SK-N-SH (cell line): ENCODE measurements around a stretch of chr14.

- RRBS = 2% methylated on average over 34 of the region's 81 CpGs
CAGE:
- cytosol, long polyA plus RNA = no peak
- long polyA plus RNA = no peak
- nucleus, long polyA plus RNA = no peak
These were observed 651 bp downstream of the CEP170B start for GRCh38 chr14:104865525-104866312.

DNA sequence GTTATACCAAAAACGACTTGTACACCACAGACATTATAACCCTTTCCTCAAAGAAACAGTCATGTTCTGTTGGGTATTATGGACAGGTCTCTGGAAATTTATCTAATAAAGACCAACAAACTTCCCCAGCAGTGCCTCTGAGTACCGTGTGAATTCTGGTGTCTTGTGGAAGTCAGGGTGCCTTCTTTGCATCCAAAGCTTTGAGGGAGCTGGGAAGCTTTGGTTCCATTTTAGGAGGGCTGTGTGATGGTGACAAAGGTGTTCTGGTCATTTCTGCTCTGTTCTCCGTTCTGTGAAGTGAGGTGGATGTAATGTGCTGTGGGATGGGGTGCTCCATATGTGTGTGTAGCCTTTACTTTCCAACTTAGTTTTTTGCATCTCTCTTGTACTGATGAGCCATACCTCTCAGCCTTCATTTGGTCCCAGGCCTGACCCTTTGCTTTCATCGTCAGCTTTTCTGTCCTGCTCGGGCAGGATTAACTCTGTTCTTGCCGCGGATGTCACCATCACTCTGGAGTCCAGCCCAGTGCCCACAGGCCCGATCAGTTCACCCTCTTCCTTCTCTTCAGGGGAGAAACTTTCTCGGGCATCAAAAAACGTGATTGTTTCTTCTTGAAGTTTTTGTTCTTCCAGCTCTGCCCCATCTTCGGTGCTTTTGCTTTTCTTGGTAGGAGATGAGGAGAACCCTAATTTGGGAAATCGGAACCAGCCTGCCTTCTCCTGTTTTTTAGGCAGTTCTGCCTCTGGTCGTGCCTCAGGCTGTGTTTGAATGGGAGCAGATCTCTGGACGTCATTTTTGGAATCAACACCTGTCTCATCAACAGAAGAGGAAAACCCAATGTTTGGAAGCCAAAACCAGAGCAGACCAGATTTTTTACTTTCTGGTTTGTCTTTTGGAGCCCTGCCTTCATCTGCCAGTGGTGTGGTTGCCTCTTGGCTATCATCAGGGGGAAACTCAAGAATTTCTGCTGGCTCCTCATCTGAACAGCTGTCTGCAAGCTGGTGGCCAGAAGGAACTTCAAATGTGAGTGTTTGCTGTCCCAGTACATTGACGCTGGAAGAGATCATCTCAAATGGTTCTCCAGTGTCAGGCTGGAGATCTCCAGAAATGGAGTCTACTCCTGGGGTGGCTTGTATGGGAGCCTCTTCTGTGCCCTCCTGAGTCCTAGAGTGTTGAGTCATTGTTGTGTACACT, 13.4 kb downstream of the PLD4 start:
- RRBS = no CpG with 5 or more reads among the region's 15 CpGs
CAGE:
- cytosol, long polyA plus RNA = start-site peak on the plus strand centred at position 62 of the sequence, 326 bp wide, 22 and 62 reads in 2 replicates
- long polyA plus RNA = start-site peak on the plus strand centred at position 150 of the sequence, 199 bp wide, 38 and 32 reads in 2 replicates
- nucleus, long polyA plus RNA = start-site peak on the plus strand centred at position 112 of the sequence, 119 bp wide, 32 and 17 reads in 2 replicates

GRCh38 chr14:105025895-105026533, 5.1 kb upstream of the CDCA4 start:
- RRBS = no CpG with 5 or more reads among the region's 10 CpGs
CAGE:
- cytosol, long polyA plus RNA = no peak
- long polyA plus RNA = no peak
- nucleus, long polyA plus RNA = no peak

DNA sequence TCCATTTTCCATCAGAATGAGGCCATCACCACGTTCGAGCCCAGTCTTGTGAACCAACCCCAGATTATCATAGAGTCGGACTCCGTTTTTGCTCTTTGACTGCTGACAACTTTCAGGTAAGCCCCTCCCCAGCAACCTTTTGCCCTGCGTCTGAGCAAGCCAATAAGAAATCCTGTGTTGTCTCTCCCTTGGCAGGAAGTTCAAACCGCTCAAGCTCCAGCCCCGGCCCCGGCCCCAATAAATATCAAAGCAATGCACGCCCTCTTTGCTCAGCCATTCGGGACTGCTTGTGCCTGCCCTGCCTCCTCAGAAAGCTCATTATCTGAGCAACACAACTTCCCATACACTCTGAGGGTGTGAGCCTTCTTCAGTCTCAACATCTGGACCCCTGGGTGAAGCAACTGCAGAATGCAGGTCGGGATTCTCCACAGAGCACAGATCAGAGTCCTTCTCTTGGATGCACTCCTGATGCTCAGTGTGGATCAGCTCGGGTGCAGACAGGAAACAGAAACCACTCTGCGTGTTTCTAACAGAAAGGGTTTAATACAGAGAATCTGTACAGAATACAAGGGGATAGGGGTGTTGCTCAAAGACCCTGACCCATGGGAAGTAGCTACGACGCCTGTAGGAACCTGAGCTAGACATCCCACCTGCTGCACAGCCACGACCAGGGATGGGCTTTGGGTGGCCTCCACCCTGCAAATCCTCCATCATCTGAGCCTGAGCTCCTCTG, 44.1 kb downstream of the JAG2 start:
- RRBS = no CpG with 5 or more reads among the region's 16 CpGs
CAGE:
- cytosol, long polyA plus RNA = no peak
- long polyA plus RNA = no peak
- nucleus, long polyA plus RNA = no peak

- RRBS = no CpG with 5 or more reads among the region's 10 CpGs
CAGE:
- cytosol, long polyA plus RNA = no peak
- long polyA plus RNA = no peak
- nucleus, long polyA plus RNA = no peak
These were observed 12.8 kb upstream of the NUDT14 start for GRCh38 chr14:105193780-105194415.

DNA sequence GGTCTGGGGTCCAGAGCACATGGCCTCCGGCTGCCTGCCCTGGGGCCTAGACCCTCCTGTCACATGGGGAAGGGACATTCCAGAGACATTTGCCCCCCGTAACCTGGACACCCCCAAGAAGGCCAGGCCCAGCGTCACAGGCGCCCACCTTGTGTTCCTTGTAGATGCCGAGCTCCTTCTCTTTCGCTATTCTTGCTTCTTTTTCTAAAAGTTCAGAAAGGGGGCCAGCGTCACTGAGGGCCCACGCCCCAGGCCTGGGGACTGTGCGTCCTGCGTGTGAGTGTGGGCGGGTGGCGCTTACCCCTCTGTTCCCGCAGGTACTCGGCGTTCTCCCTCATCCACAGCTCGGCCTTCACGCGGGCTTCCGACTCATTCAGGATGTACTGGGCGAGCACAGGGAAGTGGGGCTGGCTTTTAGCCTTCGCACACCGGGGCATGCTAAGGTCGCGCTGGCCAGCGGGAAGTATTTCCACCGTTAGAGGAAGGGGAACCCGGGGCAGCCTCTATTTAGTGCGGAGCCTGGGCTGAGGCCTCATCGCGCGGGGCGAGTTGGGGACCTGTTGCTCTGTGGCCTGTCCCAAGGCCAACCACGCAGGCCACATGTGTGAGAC, 29.4 kb upstream of the BTBD6 start:
- RRBS = 94% methylated on average over 6 of the region's 33 CpGs
CAGE:
- cytosol, long polyA plus RNA = no peak
- long polyA plus RNA = no peak
- nucleus, long polyA plus RNA = no peak

DNA sequence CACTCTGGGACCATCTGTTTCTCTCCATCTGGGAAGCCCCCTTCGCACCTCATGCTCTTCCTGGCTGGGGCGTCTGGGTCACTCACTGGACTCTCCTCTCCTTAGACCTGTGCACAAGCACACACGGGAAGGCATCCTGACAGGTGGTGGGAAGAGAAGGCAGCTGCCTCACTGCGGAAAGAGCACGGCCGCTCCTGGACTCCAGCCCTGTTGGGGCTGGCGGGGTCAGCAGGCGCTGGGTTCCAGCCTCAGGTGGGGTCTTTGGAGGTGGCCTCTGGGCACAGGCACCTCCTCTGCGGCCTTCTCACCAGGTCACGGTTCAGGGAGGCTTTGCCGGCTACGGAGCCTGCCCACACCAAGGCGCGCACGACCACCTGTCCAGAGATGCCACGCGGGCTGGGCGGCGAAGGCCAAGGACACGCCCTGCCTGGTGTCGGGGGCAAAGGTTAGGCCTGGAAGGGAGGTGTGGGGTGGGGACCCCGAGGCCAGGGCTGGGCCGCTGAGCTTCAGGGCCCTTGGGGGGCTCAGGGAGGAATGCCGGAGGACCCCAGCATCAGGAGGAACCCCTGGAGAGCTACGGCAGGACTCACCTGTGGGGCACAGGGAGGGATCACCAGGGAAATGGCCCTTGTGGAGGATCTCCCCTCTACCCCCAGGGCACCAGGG, 520 bp upstream of the MTA1 start:
- RRBS = no CpG with 5 or more reads among the region's 25 CpGs
CAGE:
- cytosol, long polyA plus RNA = no peak
- long polyA plus RNA = no peak
- nucleus, long polyA plus RNA = no peak

DNA sequence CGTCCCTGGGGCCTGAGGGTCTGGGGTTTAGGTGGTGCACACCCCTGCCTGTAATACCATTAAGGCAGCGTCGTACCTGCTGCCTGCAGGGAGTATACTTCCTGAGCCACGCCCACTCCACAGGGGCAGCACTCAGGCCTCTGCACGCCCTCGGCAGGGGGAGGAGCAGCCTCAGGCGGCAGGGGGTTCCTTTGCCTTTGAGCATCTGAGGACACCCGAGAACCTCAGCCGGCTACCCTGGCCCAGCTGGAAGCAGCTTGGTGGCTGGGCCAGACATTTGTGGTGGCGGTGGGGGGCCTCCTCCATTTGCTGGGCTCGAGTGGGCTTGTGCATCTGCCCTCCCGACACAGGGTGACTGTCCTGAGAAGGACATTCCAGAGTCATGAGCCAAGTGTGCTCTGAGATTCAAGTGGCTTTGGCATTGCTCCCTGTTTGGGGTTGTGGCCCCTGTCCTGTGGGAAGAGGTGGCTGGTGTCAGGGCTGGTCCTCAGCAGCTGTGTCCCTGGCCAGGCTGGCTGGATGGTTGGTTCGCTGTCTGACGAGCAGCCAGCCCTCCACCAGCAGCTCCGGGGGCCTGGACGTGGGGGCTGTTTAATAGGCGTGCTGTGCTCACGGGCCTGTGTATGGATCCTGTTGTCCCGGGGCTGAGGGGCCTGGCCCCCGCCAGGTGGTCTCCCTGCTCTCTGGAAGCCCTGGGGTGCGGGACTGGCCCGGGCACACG, 9.0 kb upstream of the CRIP2 start:
- RRBS = 70% methylated on average over 8 of the region's 23 CpGs
CAGE:
- cytosol, long polyA plus RNA = no peak
- long polyA plus RNA = no peak
- nucleus, long polyA plus RNA = no peak

- RRBS = no CpG with 5 or more reads among the region's 15 CpGs
CAGE:
- cytosol, long polyA plus RNA = no peak
- long polyA plus RNA = no peak
- nucleus, long polyA plus RNA = no peak
These were observed 2.1 kb upstream of the CRIP2 start for GRCh38 chr14:105472314-105473178.

- RRBS = 1% methylated on average over 24 of the region's 61 CpGs
CAGE:
- cytosol, long polyA plus RNA = no peak
- long polyA plus RNA = no peak
- nucleus, long polyA plus RNA = no peak
These were observed 807 bp upstream of the CRIP2 start for GRCh38 chr14:105473590-105474437.

DNA sequence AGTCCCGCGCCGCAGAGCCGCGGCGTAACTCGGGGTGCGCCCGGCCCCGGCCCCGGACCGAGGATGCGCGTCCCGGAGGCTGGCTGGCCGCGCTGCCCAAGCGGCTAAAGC, 195 bp downstream of the CRIP2 start:
- RRBS = 3% methylated on average over 12 of the region's 18 CpGs
CAGE:
- cytosol, long polyA plus RNA = no peak
- long polyA plus RNA = no peak
- nucleus, long polyA plus RNA = no peak

DNA sequence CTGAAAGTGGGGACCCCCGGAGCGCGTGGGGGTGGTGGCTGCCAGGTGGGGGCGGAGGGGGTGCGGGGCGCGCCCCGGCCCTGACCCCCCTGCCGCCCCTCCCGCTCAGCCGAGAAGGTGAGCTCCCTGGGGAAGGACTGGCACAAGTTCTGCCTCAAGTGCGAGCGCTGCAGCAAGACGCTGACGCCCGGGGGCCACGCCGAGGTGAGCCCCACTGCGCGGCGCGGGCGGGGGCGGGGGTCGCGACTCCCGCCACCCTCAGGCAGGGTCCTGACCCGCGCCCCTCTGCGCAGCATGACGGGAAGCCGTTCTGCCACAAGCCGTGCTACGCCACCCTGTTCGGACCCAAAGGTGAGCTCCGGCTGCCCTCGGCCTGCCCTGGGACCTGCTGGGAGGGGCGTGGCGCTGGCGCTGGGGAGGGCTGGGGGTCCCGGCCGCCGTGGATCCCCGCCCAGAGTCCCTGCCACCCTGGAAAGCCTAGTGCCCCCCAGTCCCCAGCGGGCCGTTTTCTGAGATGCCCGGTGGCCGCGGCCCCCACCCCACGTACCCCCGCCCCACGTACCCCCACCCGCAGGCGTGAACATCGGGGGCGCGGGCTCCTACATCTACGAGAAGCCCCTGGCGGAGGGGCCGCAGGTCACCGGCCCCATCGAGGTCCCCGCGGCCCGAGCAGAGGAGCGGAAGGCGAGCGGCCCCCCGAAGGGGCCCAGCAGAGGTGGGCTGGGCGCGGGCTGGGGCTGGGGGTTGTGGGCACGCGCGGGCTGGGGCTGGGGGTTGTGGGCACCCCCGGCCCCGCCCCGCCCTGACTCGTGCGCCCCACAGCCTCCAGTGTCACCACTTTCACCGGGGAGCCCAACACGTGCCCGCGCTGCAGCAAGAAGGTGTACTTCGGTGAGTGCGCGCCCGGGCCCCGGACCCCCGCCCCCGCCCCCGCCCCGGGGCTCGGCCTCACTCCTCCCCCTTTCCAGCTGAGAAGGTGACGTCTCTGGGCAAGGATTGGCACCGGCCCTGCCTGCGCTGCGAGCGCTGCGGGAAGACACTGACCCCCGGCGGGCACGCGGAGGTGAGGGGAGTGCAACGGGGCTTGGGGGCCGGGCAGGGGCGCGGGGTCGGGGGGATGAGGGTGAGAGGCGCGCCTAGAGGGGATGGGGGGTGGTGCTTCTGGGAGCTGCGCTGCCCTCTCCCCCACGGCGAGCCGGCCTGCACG, 3.9 kb downstream of the CRIP2 start:
- RRBS = 95% methylated on average over 52 of the region's 115 CpGs
CAGE:
- cytosol, long polyA plus RNA = no peak
- long polyA plus RNA = no peak
- nucleus, long polyA plus RNA = start-site peak on the plus strand centred at position 635 of the sequence, 99 bp wide, 149 and 226 reads in 2 replicates

- RRBS = 2% methylated on average over 26 of the region's 45 CpGs
CAGE:
- cytosol, long polyA plus RNA = no peak
- long polyA plus RNA = no peak
- nucleus, long polyA plus RNA = no peak
These were observed 394 bp downstream of the TEDC1 start for GRCh38 chr14:105491421-105491859.

DNA sequence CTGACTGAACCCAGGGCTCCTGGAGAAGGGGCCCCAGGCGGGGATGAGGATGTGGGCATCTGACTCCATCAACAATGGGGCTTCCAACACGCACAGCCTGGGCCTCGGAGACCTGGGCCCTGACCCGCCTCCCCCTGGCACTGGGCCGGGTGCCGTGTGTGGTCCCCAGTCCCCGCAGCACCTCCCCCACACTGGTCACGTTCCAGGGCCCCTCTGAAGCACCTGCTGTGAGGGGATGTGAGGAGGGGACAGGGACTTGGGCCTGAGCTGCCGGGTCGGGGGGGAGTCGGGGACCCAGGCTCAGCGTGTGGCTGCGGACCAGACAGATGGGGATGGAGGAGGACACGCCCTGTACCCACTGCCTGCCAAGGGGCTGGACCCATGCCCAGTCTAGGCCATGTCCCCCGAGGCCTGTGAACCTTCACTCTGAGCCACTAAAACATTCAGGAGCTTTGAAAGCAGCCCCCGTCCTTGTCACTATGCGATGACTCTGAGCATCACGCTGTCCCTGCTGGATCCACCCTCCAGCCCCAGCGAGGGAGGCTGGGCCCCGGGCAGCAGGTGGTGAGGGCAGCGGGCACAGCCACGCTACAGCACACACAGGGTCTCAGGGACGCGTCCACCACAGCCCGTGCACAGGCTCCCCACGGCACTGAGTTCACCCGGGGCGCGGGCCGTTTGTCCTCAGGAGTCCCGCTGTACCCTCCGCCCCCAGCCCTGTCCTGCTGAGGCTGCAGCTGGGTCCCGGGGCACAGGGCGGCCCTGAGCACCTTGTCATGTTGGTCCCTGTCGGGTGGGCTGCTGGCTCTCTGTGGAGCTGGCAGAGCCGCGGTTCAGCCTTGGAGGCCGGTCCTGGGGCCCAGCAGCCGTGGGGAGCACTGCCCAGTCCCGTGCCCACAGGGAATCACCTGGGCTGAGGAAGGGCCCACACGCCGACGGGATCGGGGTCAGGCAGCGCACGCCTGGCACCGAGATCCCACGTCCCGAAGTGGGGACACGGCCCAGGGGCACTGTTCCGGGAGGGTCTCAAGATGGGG, 46.0 kb downstream of the TMEM121 start:
- RRBS = no CpG with 5 or more reads among the region's 51 CpGs
CAGE:
- cytosol, long polyA plus RNA = no peak
- long polyA plus RNA = no peak
- nucleus, long polyA plus RNA = no peak

- RRBS = no CpG with 5 or more reads among the region's 8 CpGs
CAGE:
- cytosol, long polyA plus RNA = no peak
- long polyA plus RNA = no peak
- nucleus, long polyA plus RNA = no peak
These were observed 102.2 kb downstream of the TMEM121 start for GRCh38 chr14:105628638-105628863.

DNA sequence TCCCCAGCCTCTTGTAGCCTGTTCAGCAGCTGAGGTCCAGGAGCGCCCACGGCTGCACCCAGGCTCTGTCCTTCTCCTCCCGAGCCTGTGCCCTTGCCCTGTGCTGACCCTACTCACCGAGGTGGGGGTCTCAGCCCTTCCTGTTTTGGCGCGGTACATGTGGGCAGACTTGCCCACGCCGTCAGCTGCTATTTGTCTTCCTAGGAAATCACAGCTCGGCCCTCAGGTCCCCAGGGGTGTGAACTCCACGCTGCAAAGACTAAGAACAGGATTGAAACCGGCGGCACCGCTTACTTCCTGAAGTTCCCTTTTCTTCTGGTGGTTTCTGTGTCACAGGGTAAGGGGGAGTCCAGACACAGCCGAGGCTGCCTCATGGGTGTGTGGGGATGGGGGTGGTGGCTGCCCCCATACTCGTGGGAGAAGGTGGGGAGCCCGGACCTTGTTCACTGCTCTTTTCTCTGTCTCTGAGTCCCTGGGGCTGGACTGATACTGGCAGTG, 121.9 kb downstream of the TMEM121 start:
- RRBS = no CpG with 5 or more reads among the region's 16 CpGs
CAGE:
- cytosol, long polyA plus RNA = no peak
- long polyA plus RNA = no peak
- nucleus, long polyA plus RNA = no peak

- RRBS = no CpG with 5 or more reads among the region's 10 CpGs
CAGE:
- cytosol, long polyA plus RNA = no peak
- long polyA plus RNA = no peak
- nucleus, long polyA plus RNA = no peak
These were observed 249.2 kb downstream of the TMEM121 start for GRCh38 chr14:105775636-105775991.

DNA sequence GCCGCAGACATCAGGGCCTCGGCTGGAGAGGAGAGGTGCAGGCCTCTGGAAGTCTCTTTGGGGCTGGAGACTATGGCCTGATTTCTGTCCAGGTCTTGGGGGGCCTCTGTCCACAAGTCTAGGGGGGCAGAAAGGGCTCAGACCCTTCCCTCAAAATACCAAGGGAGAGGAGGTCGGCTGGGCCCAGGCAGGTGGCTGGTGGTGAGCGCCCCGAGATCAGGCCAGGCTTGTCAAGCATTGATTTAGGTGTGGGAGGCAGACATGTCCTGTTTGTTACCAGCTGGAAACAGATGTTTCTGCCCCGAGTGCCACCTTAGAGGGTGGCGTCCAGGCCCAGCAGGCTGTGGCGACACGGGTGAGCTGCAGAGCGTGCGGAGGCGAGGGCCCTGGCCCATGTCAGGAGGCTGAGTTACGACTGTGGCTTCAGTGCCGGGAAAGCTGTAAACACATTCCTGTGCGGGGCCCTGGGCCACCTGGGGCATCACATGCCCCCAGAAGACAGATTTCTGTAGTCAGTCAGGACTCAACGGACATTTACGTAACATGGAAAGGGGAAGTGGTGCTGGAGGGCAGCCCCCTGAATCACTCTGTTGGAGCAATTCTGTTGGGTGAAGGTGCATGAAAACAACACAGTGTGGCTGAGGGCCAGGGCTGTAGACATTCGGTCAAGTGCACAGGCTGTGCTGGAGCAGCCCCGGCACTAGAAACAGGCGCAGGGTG, 291.5 kb downstream of the TMEM121 start:
- RRBS = no CpG with 5 or more reads among the region's 20 CpGs
CAGE:
- cytosol, long polyA plus RNA = no peak
- long polyA plus RNA = no peak
- nucleus, long polyA plus RNA = no peak

DNA sequence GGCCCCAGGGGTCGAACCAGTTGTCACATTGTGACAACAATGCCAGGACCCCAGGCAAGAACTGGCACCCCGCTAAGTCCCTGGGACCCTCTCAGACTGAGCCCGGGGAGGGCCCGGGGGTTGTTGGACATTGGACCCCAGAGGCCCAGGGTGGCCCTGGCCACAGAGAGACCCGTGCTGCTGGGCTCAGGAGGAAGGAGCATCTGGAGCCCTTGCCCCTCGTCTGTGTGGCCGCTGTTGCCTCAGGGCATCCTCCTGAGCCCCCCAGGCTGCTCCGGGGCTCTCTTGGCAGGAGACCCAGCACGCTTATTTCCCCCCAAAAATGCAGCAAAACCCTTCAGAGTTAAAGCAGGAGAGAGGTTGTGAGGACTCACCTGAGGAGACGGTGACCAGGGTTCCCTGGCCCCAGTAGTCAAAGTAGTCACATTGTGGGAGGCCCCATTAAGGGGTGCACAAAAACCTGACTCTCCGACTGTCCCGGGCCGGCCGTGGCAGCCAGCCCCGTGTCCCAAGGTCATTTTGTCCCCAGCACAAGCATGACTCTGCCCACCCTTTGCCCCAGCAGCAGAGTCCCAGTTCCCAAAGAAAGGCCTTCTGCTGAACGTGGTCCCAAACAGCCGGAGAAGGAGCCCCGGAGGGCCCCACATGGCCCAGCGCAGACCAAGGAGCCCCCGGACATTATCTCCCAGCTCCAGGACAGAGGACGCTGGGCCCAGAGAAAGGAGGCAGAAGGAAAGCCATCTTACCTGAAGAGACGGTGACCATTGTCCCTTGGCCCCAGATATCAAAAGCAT, 337.7 kb downstream of the TMEM121 start:
- RRBS = 73% methylated on average over 3 of the region's 22 CpGs
CAGE:
- cytosol, long polyA plus RNA = no peak
- long polyA plus RNA = no peak
- nucleus, long polyA plus RNA = no peak

DNA sequence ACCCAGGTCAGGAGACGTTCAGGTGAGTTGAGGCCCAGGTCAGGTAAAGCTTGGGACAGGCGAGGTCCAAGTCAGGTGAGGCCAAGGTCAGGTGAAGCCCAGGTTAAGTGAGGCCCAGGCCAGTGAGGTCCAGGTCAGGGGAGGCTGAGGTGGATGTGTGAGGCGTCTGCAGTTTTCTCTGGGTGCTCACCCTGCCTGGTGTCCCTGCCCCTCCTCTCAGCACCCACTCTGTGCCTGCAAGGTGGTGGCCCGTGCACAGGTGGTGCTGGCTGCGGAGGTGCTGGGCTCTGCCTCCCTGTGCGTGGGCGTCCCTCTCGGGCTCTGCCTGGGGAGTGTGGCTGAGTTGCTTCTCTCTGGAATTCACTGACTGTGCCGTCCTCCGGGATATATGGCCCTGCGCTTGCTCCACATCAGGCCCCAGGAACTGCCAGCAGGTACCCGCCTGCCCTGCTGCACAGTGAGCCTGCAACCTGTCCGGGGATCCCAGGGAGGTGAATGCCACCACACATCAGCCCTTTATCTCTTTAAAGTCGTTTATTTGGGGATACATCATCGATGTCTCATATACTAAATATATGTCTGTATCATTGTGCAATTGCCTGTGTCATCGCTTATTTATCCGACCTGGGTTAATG, 379.1 kb downstream of the TMEM121 start:
- RRBS = 82% methylated on average over 2 of the region's 17 CpGs
CAGE:
- cytosol, long polyA plus RNA = no peak
- long polyA plus RNA = no peak
- nucleus, long polyA plus RNA = no peak